Endometrial microvascular endothelial cells (primary cell): ENCODE measurements around a stretch of chrX.

- RAMPAGE, long total RNA, result no peak
Observed at GRCh38 chrX:19099-19298, 262.2 kb upstream of the PLCXD1 start.

DNA sequence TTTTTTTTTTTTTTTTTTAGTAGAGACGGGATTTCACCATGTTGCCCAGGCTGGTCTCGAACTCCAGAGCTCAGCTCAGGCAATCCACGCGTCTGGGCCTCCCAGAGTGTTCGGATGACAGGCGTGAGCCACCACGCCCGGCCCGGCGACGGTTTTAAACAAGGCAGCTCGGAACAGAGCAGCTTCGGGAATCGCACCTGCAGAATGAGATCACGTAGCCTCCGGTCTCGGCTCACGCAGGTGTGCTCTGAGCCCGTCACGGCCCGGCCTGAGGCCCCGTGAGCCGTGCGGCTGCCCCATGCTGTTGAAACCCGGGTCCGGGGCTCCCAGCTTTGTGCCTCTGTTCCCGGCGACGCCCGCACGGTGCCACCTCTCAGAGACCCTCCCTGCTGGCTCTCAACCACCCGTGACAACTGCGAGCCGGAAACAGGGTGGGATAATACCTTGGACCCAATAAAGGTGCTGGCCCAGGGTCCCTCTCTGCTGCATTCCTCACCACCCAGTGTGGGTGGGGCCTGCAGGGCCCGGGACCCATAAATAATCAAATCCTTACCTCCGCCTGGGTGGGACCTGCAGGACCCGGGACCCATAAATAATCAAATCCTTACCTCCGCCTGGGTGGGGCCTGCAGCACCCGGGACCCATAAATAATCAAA lies 13.4 kb upstream of the PLCXD1 start:
- RAMPAGE, long total RNA, result no peak

- RAMPAGE, long total RNA, result no peak
Observed at GRCh38 chrX:287669-288134, 6.5 kb downstream of the PLCXD1 start.

GRCh38 chrX:308966-309564 lies 9.5 kb downstream of the GTPBP6 start:
- RAMPAGE, long total RNA, result no peak

- RAMPAGE, long total RNA, result no peak
Observed at GRCh38 chrX:314950-315824, 3.4 kb downstream of the GTPBP6 start.

DNA sequence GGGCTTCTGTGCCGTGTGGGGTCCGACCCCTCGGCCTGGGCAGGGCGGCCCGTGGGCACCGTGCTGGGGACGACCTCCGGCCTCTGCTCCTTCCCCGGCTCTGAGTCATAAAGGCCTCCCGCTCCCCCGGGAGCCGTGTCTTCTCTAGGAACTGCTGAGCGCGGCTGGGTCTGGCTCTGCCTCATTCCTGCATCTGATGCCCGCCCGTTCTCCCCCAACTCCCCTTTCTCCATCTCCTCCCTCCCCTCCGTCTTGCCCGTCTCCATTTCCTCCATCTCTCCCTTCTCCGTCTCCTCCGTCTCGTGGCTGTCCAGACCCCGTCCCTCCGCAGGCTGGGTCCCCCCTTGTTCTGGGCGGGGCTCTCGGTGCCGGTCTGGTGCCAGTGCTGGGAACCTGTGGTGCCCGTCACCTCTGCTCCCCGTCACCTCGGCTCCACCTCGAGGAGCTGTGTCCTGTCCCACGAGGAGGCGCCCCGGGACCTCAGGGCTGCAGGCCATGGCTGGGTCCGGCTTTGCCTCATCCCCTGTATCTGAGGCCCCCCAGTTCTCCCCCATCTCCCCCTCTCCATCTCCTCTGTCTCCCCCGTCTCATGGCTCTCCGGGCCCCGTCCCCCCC lies 13.0 kb upstream of the GTPBP6 start:
- RAMPAGE, long total RNA, result no peak

DNA sequence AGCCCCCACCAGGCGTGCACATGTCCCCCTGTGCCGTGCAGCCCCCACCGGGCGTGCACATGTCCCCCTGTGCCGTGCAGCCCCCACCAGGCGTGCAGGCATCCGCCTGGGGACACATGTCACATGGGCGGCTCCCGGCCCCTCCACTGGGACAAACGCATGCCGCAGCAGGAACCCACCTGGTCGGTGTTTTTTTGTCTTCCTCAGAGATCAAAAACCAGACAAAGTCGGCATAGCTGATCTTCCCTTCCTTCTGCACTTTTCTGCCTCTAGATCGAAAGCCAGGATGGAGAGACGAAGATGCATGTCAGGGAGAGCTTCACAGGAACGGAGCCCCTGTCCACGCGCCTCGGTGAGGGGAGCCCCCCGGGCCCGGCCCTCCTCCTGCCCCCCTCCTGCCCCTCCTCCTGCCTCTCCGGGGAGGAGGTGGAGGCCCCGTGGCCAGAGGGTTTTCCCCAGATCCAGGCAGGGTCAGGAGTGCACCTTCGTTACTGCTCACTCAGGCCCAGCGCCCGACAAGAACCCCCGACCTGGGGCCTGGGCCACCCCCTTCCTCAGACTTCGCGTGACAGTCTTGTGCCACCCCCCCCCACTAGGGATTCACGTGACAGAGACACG lies 22.6 kb upstream of the GTPBP6 start:
- RAMPAGE, long total RNA, result no peak

GRCh38 chrX:435178-435615 lies 48.5 kb upstream of the PPP2R3B start:
- RAMPAGE, long total RNA, result no peak

DNA sequence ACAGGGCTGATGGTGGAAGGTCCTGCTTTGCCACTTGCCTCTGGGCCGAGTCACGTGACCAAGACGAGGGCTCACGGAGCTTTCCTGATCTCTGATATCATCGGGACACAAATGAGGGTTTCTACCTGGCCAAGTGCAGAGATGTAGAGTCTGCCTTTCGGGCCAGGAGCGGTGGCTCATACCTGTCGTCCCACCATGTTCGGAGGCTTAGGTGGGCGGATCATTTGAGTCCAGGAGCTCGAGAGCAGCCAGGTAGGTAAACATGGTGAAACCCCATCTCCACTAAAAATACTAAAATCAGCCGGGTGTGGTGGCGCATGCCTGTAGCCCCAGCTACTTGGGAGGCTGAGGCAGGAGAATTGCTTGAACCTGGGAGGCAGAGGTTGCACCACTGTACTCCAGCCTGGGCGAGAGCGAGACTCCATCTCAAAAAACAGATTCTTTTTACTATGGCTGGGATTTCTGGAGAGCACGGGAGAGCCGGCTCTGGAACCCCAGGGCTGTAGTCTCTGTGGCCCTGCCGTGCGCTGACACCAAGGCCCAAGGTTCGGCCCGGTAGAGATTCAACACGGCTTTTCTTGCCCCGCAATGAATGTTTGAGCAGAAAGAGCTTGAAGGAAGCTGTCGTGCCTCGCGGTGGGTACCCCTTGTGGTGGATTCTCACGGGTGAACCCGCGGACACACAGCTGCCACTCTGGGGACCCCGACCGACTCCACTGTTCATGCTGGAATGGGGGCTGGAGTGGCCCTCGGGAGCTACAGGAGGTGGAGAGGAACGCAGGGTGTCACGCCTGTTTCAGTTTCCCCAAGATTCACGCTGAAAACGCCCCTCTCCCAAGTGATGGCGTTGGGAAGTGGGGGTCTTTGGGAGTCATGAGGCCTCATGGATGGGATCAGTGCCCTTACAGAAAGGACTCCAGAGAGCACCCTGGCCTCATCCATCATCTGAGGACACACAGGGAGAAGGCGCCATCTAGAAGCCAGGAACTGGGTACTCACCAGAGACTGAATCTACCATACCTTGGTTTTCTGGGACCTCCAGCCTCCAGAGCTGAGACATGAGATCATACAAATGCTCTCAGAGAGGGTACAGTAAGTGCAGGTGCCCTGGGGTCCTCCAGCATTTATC lies 6.8 kb downstream of the SLC25A6 start:
- RAMPAGE, long total RNA, result no peak

GRCh38 chrX:1388995-1389648 lies 2.8 kb downstream of the SLC25A6 start:
- RAMPAGE, long total RNA, result no peak

DNA sequence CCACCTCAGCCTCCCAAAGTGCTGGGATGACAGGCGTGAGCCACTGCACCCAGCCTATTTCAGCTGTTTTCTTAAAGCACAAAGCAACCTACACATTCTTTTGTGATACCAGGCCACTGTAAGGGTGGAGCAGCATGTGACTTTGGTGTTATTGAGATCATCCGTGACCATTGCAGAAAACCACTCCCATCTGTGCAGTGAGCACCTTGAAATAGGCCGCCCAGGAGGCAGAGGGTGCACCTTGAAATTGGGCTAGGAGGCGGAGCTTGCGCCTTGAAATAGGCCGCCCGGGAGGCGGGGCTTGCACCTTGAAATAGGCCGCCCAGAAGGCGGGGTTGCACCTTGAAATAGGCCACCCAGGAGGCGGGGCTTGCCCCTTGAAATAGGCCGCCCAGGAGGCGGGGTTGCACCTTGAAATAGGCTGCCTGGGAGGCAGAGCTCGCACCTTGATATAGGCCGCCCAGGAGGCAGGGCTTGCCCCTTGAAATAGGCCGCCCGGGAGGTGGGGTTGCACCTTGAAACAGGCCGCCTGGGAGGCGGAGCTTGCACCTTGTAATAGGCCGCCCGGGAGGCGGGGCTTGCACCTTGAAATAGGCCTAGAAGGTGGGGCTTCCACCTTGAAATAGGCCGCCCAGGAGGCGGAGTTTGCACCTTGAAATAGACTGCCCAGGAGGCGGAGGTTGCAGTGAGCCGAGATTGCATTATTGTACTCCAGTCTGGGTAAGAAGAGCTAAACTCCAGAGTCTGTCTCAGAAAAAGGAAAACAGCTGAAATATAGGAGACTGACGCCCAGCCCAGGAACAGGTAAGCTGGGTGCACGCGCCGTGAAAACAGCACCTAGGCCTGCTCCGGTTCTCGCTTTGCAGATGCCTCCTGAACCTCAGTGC lies 9.1 kb upstream of the SLC25A6 start:
- RAMPAGE, long total RNA, result no peak

GRCh38 chrX:1401670-1402244 lies 9.8 kb upstream of the SLC25A6 start:
- RAMPAGE, long total RNA, result no peak

- RAMPAGE, long total RNA, result no peak
Observed at GRCh38 chrX:1405240-1405892, 13.5 kb upstream of the SLC25A6 start.

- RAMPAGE, long total RNA, result no peak
Observed at GRCh38 chrX:1424510-1425058, 28.1 kb downstream of the ASMTL start.

- RAMPAGE, long total RNA, result no peak
Observed at GRCh38 chrX:1470497-1470907, 17.8 kb upstream of the ASMTL start.

GRCh38 chrX:1486529-1487245 lies 34.0 kb upstream of the ASMTL start:
- RAMPAGE, long total RNA, result no peak

- RAMPAGE, long total RNA, result no peak
Observed at GRCh38 chrX:1487257-1487642, 34.5 kb upstream of the ASMTL start.

DNA sequence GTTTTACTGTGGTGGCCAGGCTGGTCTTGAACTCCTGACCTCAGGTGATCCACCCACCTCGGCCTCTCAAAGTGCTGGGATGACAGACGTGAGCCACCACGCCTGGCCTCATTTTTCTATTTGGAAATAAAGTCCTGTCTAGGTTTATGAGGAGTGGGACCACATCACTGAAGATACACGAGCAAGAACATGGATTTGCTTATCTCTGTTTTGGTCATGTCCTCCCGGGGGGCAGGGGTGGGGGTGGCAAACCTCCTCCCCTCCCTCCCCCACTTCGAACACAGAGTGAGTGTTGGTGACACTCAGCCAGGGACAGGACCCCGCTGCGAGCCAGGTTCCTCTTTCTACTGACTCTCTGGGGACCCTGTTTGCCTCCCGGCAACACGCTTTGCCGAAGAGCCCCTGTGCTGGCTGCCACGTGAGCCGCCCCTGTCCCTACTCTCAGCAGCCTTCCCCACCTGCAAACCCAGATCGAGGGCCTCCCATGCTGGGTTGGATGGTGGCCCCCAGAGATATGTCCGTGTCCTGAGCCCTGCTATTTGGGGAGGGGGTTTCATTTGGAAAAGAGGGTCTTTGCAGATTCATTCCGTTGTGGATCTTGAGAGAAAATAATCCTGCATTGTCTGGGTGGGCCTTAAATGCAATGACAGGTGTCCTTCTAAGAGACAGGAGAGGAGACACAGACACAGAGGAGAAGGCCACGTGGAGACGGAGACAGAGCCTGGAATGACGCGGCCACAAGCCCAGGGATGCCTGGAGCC lies 34.7 kb downstream of the P2RY8 start:
- RAMPAGE, long total RNA, result no peak

DNA sequence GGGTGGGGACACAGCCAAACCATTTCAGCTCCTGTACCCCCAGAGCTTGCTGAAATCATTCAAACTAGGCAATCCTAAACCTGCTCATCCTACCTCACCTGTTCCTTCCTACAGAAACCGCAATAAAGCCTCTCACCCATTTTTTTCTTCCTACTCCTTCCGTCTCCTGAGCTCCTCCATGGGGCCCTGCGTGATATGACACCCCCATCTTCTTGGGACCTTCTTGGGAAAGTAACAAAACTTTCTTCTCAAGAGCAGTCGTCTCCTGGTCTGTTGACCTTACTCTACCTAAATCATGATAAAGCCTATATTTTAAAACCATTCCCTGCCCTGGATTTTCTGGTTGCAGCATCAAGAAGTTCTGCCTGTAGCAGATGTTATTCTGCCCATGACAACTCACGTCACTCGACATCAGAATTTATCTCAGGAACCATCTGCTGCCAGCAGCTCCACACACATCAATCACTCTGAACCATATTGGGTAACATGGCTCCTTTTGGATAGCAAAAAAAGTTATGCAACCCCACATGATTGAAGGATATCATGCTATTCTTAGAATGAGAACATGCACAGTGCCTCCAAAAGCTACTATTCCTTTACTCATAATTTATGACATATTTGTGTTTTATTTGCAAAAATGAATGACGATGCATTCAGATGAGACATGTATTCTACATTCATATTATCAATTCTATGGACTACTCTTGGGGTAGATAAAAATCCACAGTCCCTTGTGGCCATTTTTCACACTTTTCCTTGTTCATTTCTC lies 341.5 kb downstream of the DHRSX start:
- RAMPAGE, long total RNA, result no peak

DNA sequence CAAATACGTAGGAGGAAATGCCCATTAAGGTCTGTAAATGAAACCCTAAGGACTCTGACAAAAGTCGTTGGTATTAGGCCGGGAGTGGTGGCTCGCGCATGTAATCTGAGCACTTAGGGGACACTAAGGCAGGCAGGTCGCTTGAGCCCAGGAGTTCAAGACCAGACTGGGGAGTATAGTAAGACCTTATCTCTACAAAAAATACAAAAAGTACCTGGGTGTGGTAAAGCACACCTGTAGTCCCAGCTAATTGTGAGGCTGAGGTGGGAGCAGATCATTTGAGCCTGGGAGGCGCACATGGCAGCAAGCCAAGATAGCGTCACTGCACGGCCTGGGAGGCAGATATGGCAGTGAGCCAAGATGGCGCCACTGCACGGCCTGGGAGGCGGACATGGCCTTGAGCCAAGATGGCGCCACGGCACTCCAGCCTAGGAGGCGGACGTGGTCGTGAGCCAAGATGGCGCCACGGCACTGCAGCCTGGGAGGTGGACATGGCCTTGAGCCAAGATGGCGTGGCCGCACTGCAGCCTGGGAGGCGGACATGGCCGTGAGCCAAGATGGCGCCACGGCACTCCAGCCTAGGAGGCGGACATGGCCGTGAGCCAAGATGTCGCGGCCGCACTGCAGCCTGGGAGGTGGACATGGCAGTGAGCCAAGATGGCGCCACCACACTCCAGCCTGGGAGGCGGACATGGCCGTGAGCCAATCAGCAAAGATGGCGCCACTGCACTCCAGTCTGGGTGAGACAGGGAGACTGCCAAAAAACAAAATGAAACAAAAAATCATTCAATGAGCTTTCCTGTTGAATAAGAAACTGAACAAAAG lies 247.7 kb downstream of the DHRSX start:
- RAMPAGE, long total RNA, result no peak